Skeletal muscle satellite cell (primary cell): ENCODE data around the gene RAB10.

GRCh38 chr2:24855617-24856147 is 62.5 kb downstream of the CENPO start:
- CAGE, long polyA plus RNA, result no peak

DNA sequence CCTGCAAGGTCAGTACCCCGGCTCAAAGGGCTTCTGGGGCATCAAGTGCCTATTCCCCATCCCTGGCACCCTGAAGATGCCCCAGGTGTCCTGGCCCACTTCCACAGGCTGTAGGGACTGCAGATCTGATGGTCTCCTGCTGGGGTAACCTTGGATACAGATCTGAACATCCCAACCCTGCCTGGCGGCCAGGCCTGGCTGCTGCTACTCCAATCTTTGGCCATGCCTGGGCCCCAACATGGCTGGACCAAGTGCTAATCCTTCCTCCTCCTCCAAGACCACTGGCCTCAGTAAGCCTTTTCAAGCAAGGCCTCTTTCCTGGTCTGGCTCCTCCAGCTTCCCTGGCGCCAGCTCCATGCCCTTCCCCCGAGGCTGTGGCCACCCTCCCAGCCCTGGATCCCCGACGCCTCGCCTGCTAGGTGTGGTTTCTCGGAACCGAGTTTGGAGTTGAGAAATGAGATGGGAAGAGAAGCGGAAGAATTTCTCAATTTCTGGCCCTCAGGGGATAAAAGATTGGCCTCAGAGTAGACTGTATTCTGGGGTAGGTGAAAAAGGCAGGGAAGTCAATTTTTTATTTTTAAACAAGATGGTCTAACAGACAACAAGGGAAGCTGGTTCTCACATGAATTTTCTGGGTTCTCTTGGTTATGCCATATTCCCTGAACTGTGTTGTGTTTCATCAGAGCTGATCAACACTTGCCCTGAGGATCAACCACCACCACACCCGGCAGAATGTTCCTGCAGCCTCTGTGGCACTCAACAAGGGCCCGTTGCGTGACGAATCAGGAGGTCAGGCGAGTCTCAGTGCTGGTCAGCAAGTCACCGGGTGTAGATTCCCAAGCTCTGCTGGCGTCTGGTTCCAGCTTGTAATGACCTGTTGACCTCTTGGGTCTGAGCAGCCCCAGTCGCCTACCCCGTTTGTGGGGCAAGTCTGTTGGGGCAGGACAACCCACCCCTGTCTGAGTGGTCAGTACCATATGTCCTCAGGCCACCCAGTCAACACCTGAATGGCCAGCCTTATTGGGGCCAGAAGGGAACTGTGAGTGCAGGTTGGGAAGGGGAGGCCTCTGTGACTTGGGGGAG is 46.3 kb downstream of the ADCY3 start:
- CAGE, long polyA plus RNA, result no peak

GRCh38 chr2:24912195-24912718 is 7.8 kb downstream of the ADCY3 start:
- CAGE, long polyA plus RNA, result no peak

- CAGE, long polyA plus RNA, result no peak
These were observed 7.2 kb downstream of the ADCY3 start for GRCh38 chr2:24912854-24913230.

- CAGE, long polyA plus RNA, result no peak
These were observed 391 bp upstream of the ADCY3 start for GRCh38 chr2:24920412-24920843.

DNA sequence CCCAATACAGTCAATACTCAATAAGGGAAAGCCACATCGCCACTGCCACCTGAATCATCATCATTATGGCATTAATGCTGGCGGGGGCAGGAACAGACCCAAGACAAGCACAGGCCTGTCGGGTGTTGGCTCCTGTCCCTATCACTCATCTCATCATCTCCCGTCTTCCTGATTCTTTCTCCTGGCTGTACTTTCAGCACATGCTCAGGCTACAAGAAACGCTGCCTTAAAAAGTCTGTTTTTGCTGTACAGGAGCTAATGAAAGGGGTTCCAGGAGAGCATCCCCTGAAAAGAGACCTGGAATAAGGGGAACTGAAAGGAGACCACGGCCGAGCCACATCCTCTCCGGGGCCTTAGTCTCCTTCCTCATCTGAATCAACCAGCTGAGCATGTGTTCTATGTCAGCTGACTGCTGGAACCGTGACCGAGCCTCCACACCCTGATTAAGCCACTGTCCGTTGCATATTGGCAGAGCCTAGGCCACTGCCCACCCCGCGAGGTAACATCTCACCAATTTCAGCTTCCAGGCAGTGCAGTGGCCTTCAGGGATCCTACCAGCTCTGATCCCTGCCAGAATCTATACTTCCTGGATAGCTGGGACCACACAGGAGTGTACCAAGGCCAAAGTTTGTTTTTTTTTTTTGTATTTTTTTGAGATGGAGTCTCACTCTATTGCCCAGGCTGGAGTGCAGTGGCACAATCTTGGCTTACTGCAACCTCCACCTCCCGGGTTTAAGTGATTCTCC is 62.5 kb downstream of the DNMT3A start:
- CAGE, long polyA plus RNA, result no peak

DNA sequence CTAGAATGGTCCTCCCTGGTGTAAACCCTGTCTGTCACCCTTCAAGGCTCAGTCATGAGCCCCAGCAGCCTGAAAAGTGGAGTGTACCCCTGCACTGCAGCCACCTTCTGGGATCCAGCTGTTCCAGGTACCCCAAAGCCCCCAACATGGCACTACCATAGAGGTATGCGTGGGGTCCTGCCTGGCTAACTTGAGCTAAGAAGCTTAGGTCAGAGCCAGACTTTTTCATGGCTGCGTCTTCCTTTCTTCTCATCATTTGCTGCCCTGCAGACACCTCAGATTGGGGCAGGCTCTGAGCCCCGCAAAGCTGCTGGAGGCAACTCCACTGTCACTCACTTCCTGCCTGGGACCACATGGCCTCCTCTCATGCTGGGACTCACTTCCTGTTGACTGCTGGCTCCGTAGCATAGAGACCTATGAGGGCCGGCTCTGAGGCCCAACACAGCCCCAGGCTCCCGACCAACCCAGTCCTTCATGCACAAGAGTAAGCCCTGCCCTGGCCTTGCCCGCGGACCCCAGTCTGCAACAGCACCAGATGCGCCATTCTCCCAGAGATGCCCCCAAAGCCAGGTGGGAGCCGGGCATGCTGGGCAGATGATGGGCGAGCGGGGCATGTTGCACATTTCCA is 55.8 kb downstream of the DNMT3A start:
- CAGE, long polyA plus RNA, result no peak

DNA sequence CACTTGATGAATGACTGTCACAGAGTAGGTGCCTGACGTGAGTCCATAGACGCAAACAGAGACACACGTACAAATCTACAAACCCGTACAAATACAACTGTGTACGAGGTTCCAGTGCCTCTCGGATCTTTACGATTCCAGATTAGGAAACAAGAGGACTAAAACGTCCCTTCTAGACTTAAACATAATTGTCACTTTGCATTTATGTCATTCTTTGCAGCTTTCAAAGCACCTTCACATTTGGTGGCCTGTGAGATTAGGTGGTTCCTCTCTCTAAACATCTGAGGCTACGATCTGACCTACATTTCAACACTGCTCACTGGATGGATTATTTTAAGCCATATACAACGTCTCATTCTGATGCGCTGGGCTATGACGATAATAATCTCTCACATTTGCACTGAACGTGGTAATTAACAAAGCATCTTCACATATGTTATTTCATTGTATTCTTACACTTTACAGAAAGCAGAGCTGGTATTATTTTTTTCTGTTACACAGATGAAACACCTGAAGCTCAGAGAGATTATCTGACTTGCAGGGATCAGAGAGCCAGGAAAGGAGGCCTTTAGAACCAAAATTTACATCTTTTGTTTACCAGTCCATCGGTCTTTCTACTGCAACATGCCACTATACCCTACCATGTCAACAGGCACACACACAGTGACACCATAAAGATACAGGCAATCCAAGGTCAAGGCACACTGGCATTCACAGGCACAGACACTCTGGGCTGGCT is 36.5 kb downstream of the DNMT3A start:
- CAGE, long polyA plus RNA, result no peak

DNA sequence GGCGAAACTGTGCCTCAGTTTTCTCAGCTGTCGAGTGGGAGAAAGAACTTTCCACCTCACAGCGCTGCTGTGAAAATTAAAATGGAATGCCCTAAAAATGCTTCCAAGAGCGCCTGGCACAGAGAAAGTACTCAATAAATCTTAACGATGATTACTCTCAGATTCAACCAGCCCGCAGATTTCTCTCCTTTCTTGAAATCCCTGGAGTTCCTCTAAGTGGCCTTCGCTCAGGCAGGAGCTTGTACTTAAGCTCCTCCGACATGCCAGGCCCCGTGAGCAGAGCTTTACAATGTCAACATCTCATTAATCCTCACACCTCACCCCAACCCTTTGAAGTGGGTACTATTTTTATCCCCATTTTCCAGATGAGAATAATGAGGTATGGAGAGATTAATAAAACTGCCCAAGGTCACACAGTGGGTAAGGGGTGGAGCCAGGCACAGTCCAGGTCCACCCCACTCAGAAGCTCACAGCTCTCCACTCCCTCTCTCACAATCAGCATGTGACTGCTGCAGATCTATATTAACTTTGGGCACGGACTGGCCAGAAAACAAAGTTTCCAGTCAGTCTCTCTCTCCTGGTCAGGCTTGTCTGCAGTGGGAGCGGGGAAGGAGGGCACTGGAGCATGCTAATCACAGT is 18.1 kb downstream of the DNMT3A start:
- CAGE, long polyA plus RNA, result no peak

DNA sequence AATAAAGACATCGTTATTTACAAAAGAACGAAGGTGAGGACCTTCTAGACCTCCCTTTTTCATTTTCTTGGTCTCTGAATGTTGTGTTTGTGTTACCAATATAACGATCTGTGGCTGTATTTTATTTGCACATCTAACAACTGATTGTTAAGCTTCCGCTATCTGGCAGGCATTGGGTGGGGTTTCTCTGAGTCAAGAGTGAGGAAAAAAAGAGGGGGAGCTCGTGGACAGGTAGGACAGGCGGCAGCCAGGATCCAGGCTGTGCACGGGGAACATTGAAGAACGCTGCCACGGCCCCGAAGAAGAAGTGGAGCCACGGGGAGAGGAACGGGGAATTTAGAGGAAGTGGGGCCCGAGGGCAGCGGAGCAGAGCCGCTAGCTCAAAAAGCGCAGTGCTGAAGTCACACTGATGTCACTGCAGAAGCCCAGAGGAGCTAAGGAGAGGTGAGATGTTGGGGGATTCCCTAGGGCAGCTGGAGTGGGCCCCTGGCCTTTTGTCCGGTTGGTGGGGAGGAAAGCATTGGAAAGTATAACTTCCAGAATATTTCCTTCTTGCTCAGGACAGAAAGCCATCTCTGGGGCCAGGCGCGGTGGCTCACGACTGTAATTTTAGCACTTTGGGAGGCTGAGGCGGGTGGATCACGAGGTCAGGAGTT is 20.9 kb upstream of the DNMT3A start:
- CAGE, long polyA plus RNA, result no peak

DNA sequence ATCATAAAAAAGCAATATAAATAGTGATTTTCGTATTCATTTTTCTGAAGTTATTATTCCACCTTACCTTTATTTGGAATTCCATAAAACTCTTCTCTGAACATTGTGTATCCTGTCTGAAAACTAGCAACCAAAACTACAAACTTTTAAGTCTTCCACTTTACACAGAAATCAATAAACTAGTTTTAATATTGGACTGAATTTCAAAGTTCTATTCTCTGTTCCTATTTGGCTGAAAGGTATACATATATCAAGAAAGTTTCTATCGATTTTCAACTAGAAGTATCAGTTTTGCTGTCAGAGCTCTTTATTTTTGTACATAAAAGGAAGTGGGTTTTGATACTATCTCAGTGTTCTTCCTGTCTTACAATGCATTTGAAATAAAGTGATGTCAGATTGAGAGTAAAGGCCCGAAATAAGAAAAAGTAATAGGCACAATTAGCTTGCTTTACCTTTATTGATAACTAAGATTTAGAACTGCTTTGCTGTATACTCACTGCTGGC is 83.8 kb downstream of the ASXL2 start:
- CAGE, long polyA plus RNA, result no peak

DNA sequence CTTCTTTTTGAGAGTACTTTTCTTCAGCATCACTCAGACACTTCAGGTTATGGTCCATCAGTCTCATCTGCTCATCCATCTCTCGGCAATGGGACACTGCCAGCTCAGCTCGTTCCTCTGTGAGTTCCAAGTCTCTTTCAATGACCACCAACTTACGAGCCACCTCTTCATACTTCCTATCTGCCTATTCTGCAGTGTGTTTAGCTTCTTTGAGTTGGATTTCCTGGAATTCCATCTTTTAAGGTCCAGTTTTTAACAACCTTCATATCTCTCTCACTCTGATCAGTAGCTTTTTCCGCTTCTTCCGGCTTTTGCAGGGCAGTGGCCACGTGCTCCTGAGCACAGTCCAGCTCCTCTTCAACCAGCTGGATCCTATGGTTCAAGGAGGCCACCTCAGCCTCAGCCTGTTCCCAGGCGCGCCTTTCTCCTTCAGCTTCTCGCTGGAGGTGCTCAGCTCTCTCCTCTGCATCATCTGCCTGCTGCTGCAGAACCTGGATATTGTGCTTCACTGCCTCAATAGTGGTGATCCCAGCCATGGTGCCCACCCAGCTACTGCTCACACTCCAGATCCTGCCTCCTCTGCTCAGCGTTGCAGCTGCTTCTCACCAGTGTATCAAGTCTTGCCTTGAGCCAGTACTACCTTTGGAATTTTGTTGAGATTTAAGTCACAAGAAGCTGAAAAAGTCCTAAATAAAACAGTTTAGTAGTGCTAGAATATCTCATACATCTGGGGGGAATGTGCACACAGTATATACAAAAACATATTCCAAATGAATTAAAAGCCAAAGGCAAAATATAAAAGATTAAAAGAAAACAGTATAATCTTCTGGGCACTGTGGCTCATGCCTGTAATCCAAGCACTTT is 67.9 kb downstream of the ASXL2 start:
- CAGE, long polyA plus RNA, result no peak

GRCh38 chr2:25879013-25879651 is 845 bp upstream of the ASXL2 start:
- CAGE, long polyA plus RNA, result no peak

- CAGE, long polyA plus RNA, result no peak
These were observed at the start of gene RAB10 for GRCh38 chr2:26033925-26034774. RAB10 (plus strand) TSS chr2:26034084.

DNA sequence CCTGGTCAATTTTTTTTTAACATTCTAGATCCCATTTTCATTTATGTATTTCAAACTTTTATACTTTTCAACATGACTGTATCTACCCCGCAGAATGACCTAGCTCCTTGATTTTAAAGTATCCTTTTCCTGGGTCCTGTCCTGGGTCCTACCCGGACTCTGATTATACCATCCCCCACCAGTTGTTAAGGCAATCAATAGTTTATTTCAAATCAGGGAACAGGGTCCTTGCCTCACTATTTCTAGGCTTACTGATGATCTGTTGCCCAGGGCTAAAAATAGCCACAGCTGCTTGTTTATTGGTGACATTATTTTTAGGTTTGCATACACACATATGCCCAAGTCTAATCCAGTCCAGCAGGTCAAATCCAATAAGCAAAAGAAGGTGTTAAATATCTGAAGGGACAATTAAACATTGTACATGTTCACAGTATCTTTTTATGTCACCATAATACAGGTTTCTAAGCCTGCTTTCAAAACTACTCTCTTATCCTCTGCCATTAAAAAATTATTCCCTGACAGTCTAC is 66.0 kb downstream of the RAB10 start:
- CAGE, long polyA plus RNA, result no peak

GRCh38 chr2:26127786-26128007 is 45.2 kb upstream of the GAREM2 start:
- CAGE, long polyA plus RNA, result no peak

DNA sequence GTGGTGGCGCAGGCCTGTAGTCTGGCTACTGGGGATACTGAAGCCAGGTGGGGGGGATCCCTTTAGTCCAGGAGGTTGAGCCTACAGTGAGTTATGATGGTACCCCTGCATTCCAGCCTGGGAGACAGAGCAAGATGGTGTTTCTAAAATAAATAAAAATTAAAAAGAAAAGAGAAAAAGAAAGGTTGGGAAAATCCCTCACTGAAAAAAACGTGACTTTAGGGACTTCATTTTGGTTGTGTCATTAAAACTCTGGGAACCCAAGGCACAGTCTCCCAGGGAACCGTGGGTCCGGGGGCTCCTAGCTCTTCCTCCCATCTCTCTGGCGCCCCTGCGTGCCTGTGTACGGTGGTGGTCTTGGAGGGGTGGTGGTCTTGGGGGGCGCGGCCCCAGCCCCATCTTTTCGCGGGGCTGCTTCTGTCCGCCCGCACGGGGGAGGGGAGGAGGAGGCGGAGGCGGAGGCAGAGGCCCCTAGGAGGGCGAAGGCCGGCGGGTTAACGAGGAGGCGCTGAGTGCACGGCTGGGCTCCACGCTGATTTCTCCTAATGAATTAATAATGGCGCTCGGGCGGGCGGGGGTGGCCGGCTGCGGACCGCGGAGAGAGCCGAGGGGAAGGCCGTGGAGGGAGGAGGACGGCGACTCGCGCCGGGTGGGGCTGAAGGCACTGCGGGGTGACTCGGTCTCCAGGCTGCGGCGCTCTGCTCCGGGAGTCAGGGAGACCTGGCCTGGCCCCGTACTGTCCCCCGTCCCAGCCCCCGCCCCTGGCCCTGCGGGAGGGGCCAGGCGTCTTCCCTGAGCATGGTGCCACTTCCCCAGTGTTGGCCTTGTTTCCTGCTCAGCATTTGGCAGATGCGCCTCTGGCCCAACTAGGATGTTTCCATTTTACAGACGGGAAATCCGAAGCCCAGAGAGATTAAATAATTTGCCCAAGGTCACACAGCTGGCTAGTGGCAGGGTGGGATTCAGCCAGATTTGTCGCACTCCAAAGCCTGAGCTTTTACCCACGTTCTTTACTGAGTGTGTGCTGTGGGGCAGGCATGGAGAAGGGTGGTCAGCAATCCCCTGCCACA is 5.9 kb downstream of the GAREM2 start:
- CAGE, long polyA plus RNA, result no peak

GRCh38 chr2:26184497-26184696 is 11.5 kb downstream of the GAREM2 start:
- CAGE, long polyA plus RNA, result no peak

DNA sequence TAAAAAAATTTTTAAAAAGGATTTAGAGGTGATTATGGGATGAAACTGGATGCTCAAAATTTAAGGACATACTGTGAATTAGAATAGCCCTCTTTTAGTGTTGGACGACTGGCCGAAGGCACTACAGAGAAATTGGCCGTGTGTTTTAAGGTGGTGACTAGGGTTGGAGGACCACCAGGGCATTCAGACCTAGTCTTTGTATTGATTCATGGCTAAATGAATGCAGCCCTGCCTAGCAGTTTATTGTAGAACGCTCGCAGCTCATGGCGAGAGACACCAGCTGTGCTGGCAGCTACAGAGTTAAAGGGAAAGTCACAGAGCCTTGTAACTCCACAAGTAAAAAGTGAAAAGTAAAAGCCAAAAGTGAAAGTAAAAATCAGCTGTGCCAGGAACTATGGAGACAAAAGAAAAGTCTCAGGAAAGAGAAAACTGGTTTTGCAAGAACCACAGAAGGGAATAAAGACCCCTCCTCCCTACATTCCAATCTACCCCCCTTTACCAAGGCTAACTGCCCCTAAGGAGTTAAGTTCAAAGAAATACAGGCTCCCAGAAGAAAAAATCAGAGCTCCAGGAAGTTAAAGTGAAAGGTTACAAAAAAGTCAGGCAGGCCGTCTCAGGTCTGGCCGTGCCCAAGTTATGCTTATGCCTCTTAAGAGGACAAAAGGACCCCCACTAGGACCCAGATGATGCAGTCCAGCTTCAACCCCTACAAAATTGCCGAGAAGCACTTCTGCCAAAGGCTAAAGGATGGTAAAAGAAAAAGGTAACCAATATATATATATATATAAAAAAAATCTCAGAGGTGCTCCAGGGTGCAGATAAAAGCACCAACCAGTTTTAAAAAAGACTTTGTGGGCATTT is 46.3 kb upstream of the SELENOI start:
- CAGE, long polyA plus RNA, result no peak

DNA sequence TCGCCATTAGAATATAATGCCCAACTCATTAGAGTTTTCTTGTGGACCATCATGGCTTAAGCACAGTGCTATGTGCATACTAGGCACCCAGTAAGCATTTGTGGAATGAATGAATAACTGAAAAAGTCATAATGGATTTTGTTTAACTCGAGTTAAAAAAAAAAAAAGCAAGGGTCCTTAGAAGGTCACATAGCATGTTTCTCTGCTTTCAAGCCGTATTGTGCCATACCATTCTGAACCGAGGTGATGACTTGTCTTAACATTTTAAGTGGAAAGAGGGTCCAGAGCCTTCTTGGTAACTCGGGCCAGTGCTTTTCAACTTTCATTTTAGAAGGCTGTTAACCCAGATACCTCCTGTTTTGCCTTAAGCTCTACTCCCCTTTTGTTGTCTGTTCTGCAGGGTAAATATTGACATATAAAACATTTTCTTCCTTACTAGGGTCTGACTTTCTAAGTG is 721 bp upstream of the ADGRF3 start:
- CAGE, long polyA plus RNA, result no peak